SEM (cell line): ENCODE data around the gene SPAG9.

GRCh38 chr17:50689841-50690564 lies 17.7 kb downstream of the ANKRD40 start:
- PRO-cap, result no peak

DNA sequence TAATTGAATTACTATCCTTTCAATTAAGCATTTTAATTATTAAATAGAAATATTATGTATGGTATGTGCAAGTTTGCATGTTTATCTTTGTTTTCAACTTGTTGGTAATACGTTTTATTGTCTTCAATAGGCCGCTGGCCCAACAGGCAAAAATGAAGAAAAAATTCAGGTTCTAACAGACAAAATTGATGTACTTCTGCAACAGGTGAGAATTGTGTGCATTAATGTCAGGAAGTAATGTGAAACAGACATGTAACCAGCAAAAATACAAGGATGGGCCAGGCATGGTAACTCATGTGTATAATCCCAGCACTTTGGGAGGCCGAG lies 22.1 kb downstream of the LUC7L3 start:
- PRO-cap, result no peak

GRCh38 chr17:50746391-50746848 lies 20.9 kb downstream of the ANKRD40CL start:
- PRO-cap, result no peak

- PRO-cap, result no peak
Observed at GRCh38 chr17:50753555-50754059, 13.7 kb downstream of the ANKRD40CL start.

- PRO-cap, result no peak
Observed at GRCh38 chr17:50834420-50835442, 655 bp upstream of the WFIKKN2 start.

DNA sequence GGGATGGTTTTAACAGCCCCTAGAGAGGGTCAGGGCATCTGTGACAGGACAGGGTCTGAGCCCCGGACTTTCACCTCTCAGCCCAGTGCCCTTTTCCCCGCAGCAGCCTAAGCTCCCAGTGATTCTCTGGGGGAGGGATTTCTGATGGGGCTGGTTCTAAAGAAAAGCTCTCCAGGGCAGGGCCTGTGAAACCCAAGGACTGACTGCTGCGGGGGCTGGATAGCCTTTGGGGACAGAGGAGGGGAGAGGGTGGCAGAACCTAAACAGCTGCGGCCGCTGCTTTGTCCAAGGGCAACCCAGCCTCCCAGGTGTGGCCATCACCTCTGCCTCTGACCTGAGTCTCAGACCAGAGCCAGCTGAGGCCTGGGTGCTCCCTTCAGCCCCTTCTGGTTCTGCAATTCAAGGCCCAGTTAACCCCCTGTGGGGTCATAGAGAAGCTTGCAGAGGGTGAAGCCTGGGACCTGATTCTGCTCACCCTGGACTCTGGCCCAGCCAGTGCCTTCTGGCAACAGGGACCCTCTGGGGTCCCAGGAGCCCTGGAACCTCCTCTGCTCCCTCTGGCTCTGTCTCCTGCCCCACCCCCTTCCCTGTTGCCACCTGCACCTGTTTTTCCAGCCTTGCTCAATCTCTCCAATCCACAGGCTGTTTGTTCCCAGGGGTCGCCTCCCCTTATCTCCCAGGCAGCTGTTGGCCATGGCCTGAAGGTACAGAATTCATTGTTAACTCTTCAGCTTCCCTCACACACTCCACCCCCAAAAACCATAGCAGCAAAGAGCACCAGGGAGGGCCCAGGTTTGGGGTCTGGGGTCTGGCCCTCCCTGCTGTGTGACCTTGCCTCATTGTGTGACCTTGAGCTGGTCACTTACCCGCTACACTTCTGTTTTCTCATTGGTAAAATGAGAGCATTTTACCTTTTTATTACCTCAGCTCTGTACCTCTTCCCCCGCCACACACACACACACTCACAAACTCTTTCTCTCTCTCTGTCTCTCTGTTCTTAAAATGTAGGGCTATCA lies 39.1 kb upstream of the TOB1 start:
- PRO-cap, result no peak

DNA sequence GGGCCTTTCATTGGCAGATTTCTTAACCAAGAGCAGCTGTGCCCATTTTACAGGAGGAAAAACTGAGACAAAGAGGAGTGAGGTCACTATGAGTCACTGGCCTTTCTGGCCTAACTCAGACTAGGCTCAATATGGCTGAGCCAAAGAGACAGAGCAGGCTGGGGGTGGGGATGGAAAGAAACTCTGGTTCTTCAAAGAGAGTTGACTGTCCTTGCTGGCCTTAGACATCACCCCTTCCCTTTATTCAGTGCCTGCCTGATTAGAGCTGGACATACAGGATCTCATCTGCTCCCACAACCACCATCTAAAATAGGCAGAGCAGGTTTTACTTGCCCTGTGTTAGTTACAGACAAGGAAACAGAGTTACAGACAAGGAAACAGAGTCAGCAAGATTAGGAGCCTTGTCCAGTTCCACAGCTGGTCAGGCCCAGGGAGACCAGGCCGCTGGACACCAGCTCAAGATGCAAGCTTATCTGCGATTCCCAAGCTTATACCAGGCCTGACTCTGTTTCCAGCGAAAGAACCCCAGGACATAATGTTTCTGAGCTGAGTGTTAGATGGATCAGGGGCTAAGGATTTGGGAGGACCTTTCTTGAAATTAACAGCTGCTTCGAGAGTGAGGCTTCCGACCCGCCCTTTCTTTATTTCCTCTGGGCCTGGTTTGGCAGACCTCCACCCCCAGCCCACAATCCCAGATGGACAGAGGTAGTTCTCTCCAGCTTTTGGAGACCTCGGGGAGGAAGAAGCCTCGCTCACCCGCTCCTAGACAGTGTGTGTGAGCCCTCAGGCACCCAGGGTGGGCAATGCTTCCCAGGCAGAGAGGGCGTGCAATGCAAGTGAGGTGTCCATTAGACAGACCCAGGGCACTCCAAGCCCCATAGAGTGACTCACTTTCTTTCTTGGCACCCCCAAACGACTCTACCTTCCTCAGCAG lies 50.3 kb upstream of the TOB1 start:
- PRO-cap, result no peak

DNA sequence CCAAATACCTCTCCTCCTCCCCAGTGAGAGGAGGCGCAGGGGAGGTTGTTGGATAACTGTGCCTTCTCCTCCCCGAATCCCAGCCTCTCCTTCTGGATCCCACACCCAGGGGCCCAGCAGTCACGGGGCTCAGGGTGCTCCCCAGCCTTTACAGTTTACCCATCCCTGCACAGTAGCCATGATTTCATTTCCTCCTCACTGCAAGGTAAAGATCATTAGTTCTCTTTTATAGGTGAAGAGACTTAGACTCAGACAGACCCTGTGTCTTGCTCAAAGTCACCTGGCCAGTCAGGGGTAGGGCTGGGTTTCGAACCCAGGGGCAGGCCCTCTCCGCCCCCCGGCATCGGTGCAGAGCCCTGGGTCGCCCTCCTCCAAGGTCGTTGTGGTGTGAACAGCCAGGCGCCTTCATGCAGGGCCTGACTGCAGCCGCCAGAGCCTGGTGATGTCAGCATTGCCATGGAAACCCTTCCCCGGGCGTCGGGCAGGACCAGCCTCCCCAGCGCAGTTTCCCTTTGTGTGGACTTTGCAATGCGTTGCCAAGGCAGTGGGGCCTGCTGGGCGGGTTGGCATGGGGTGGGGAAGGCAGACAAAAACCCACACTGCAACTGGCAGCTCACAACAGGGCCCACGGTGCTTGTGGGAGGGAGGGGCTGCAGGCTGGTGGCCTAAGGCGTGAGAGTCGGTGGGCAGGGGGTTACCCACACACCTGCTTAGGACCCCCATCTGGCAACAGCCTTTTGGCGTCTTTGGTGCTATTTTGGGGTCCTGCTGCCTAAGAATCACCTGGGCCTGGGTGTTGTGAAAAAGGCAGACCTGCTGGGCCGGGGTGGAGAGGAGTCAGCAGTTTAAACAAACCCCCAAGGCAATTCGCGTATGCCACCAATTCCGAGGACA lies 53.5 kb upstream of the TOB1 start:
- PRO-cap, result bidirectional peak, plus-strand start at position 616 of the sequence, minus-strand start at position 384 of the sequence

- PRO-cap, result no peak
Observed at GRCh38 chr17:50954108-50954746, 88.1 kb upstream of the TOB1 start.

- PRO-cap, result no peak
Observed at GRCh38 chr17:50955731-50956347, 89.7 kb upstream of the TOB1 start.

- PRO-cap, result no peak
Observed at GRCh38 chr17:51091707-51092167, 28.9 kb downstream of the SPAG9 start.

GRCh38 chr17:51120295-51120926 lies at the start of gene SPAG9:
SPAG9 (minus strand) TSS chr17:51120868.
- PRO-cap, result bidirectional peak, plus-strand start at chr17:51120381, minus-strand start at chr17:51120394; unidirectional peak, minus-strand start at chr17:51120628; bidirectional peak, plus-strand start at chr17:51121017, minus-strand start at chr17:51120865

GRCh38 chr17:51430493-51431084 lies 170.2 kb downstream of the UTP18 start:
- PRO-cap, result no peak

DNA sequence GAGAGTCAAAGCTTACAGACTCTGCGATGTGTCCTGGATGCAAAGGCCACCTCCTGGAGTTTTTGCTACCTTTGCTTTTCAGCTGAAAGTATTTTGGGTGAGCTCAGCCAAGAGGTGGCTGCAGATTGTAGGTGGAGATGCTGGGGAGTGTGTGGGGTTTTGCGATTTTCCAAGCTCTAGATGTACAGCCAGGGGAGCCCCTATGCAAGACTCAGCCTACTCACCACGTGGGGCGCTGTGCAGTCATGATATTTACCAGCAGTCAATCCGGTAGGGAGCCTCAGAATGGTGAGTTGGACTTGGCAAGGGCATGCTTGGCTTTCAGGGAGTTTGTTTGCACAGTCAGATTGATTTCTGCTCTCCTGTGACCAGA lies 175.2 kb downstream of the UTP18 start:
- PRO-cap, result no peak

DNA sequence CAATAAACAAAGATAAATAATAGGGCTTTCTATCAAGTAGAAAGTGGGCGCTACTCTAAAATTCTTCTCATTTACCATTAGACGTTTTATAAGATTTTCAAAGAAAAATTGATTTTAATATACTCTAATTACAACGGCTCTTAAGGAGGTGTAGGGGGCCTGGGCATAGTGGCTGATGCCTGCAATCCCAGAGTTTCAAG lies 11.9 kb upstream of the CA10 start:
- PRO-cap, result no peak

DNA sequence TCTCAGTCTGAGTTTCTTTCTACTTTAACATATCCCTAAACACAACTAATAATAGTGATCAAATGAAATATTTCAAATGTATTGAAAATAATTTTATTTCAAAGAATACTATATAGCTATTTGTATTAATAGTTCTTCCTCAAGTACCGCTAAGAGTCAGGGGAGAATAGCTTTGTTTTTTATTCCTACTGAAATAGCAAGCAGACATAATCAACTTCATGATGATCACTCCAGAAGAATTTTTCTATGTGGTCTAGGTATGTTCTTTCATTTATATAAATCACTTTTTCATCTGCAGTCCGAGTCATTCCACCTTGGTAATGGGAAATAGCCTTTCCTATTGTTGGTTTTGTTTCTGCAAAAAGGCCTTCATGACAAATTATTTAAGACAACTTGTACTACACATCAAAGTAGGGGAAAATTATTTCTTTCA lies 453.7 kb upstream of the CA10 start:
- PRO-cap, result no peak

DNA sequence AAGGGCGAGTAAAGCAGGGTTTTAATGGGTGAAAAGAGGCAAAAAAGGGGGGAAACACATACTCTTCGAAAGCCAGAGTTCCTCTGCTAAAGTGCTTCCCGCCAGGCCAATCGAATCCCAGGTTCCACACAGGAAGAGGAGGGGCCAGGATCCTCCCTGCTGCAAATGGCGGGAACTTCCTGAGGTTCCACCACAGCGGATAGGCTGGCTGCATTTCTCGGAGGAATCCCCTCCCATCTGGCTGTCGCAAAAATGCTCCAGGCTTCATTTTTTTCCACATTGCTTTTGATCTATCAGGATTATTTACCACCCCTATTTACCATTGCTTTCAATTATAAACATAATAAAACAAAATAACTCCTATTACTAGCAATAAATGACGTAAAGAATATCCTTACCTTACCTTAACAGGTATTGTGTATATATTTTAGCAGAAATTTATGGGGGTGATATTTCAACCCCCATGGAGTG lies 670.2 kb upstream of the CA10 start:
- PRO-cap, result no peak

- PRO-cap, result no peak
Observed at GRCh38 chr17:54968109-54968345, 427 bp downstream of the COX11 start.

DNA sequence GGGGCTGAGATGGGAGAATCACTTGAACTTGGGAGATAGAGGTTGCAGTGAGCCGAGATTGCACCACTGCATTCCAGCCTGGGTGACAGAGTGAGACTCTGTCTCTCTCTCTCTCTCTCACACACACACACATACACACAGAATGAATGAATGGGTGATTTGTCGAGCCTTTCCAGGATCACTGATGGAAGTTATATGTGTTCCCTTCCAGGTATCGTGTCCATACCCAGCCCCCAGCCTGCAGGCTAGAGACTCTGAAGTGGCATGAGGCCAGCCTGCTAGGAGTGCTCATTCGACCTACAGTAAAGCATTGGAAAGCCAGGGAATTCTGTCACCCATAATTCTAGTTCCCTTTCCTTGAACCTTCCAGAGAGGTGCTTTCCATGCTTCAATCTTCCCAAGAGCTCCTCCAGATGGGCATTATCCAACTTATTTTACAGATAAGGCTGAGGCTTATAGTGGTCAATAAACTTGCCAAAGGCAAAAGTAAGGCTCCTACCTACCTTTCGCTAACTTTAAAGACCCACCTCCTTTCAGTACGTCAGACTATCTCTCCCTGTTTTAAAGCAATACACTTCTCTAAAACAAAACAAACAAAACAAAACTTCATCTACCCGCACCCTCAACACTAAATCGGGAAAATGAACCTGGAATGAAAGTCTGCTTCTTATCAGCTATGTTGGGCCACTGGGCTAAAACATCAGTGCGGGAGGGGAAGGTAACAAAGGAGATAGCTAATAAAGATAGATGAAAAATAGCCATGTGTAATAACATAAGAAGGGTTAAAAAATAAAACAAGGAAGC lies 1.4 kb upstream of the MMD start:
- PRO-cap, result no peak

DNA sequence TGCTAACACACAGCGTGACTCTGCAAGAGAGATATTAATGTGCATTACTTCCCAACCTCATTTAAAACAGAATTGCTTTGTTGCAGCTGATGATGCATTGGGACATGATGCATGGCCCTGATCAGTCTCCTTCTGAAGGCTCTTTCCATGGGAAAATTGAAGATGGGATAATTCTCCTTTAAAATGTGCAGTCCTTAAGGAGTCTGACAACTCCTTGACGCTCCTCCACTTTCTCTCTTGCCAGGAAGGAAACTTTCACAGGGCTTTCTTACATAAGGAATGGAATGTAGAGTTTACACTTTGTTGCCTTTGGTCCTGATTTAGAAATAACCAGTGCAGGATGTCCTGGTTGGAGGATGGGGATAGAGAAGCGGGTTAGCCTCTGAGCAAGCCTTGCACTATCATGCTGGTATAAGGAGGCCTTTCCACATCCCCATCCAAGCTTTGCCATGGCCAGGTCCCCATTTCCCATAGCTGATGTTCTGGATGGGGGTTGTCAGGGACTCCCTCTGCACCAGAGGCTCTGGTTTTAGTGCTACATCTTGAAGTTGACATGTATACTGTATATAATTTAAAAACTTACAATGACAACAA lies 21.7 kb upstream of the MMD start:
- PRO-cap, result no peak